Heart (tissue), 3 donors: ENCODE measurements around a stretch of chr17.

- RAMPAGE, long total RNA, 2 experiments, result no peak in any of the 2 experiments
These were observed 36.1 kb upstream of the DNAH17 start for GRCh38 chr17:78613285-78613736.

GRCh38 chr17:78666608-78667201 lies 89.5 kb upstream of the DNAH17 start:
- RAMPAGE, long total RNA, 2 experiments, result no peak in any of the 2 experiments

DNA sequence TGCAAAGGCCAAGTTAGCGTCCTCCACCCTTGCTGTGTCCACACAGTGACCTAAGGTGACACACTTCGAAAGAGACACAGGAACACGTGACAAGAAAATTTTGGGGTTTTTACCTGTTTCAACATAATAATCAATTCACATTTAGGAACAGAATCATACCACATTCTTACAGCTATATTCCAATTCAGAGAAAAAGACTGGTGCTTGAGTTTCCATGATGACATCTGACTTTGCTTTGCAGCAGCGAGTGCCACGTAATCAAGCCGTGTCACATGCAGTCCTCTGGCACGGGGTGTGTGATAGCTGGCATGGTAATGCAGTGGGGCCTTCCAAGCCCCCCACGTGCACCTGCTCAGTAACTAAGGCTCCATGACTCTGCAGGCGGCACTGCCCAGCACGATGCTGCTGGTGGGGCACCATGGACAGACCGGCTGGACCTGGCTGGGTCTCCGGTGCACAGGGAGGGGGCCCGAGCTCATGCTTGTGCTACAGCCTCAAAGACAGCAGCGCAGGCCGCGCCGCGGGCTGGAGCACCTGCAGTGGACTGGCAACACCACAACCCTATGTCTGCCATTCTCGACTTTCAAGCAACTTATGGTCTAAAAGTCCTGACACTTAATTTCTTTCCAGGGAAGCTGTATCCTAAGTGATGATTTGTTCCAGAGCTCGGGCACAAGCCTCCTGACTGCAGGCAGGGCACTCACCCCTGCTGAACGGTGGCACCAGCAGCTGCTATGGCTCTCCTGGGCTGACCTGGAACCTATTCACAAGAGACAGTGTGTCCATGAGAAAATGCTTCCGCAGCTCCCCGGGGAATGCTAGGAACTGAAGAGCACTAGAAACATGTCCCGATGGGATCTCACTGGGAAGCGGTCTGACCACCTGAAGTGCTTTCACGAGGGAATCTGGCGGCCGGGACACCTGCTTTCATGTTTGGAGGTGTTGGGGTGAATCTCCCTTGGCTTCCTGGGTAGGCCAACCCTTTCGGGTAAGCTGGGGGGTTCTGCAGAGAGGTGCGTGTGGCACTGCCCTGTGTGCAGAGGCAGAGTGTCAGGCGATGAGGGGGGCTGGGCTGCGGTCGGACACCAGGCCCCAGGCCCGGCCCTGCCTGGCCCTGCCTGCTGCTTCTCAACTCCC lies 99.5 kb upstream of the DNAH17 start:
- RAMPAGE, long total RNA, 2 experiments, result no peak in any of the 2 experiments

DNA sequence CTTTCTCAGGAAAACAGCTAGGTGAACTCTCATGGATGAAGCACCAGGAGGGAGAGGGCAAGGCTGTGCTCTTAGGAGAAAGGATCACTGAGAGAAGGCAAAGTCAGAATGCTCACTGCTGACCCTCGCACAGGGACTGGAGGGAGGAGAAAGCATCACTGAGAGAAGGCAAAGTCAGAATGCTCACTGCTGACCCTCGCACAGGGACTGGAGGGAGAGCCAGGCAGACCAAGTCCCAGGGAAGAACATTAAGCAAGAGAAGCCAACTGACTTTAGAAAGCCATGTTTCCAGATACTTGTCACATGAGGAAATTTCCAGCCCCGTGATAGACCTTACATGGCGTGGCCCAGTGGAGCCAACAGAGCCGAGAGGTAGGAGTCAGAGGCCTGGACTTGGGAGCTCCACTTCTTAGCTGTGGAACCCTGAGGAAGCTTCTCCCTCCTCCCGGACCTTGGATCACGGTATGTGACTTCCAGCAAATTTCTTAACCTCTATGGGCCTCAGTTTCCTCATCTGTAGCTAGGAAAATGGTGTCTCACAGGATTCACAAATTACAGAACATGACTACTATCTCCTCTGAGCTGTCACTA lies 102.2 kb upstream of the DNAH17 start:
- RAMPAGE, long total RNA, 2 experiments, result no peak in any of the 2 experiments

DNA sequence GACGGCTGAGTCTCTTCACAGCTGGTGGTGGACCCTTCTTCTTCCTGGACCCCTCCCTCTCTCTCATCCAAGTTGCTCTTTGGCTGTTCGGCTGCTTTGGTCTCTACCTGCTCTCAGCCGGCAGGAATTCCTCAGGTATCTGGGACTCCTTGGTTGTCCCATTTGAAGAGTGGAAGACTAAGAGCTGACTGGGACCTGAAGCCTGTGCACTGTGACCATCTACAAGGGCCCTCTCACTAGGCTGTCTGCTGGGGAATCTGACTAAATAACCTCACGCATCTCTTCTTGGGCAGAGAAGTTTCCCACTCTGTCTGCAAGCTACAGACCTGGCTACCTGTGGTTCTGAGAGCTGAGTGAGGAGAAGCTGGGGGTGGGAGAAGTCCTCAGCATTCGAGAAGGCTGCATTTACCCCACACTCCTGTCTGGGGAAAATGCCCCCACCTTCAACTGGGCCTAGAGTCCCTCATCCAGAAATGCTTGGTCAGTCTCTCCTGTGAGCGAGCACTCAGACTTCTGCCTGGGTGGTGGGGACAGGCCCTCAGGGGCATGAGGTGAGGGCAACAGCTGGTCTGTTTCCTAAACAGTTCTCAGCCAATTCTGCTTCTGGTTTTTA lies 98.8 kb downstream of the CYTH1 start:
- RAMPAGE, long total RNA, 2 experiments, result no peak in any of the 2 experiments

DNA sequence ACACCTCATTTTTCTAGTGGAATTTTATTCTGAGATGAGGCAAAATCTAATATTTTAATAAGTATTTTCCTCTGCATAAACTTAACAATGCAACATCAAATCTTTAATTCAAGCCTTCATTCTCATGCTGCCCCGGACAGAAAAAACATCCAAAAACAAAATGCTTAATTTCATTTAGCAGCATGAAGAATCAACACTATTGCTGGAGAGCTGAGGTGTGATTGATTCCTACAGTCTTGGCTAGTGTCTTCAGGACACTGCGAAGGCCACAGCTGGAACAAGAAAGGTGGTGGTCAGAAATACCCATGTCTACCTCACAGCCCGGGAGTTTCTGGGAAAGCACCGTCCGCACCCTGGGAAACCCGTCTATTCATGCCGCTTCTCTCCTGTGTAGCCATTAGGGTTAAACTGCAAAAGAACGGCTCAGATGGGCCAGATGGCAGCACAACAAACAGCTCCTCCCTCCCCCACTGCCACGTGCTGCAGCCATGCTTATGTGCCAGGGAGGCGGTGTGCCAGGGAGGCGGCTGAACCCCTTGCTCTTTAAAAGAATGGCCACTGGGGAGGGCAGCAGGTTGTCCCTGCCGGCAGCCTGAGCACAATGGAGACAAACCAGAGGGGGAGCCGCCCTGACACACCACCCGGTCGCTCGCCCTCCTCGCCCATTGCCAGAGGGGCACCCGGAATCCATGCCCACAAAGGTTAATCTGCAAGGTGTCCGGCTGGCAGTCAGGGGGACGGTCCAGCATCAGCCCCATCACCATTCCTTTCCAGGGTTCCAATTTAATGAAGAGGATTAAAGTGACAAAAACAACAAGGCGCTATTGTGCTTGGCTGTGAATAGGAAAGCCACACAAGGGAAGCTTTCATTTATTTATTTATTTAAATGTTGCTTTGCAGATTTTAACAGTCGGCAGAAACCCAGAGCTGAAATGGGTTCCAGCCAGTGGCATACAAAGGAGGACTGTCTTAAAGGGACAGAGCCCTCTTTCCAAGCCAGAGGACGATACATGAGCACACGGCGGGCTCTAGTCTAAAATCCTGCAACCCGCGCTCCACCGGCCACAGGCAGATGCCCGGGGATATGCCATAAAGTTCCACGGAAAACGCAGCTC lies 65.1 kb downstream of the CYTH1 start:
- RAMPAGE, long total RNA, 2 experiments, result no peak in any of the 2 experiments

DNA sequence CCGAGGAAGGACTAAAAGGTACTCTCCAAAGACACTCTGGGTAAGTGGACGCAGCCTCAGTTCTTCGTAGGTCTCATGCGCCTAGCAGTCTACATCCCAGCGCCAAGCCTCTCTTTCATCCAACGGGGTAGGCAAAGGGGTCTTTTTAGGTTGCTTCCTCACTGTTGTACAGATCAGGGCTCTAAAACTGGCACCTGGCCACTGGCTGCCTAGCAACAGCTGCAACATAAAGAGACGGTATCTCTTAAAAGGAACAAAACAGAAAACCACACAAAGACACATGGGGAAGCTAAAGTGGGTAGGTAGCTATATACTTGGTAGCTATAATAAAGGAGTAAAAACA lies 22.9 kb downstream of the CYTH1 start:
- RAMPAGE, long total RNA, 2 experiments, result no peak in any of the 2 experiments

DNA sequence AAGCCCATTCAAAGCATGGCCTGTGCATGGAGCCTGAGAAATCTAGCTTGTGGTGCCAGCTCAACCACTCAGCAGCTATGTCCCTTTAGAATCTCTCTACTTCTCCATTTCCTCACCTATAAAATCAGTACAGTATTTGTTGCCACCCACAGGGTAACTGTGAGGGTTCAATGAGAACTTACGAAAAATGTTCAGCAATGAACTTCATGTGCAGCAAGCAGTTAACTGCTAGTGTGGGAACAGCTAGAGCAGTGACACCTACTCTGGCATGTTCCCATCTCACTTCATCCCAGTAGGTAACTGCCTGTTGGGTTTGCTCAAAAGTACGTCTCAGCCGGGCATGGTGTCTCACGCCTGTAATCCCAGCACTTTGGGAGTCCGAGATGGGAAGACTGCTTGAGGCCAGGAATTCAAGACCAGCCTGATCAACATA lies 15.2 kb downstream of the CYTH1 start:
- RAMPAGE, long total RNA, 2 experiments, result no peak in any of the 2 experiments

GRCh38 chr17:78779601-78780705 lies 2.1 kb downstream of the CYTH1 start:
- RAMPAGE, long total RNA, 2 experiments, result no peak in any of the 2 experiments

GRCh38 chr17:78818096-78818485 lies 22.5 kb downstream of the USP36 start:
- RAMPAGE, long total RNA, 2 experiments, result no peak in any of the 2 experiments

DNA sequence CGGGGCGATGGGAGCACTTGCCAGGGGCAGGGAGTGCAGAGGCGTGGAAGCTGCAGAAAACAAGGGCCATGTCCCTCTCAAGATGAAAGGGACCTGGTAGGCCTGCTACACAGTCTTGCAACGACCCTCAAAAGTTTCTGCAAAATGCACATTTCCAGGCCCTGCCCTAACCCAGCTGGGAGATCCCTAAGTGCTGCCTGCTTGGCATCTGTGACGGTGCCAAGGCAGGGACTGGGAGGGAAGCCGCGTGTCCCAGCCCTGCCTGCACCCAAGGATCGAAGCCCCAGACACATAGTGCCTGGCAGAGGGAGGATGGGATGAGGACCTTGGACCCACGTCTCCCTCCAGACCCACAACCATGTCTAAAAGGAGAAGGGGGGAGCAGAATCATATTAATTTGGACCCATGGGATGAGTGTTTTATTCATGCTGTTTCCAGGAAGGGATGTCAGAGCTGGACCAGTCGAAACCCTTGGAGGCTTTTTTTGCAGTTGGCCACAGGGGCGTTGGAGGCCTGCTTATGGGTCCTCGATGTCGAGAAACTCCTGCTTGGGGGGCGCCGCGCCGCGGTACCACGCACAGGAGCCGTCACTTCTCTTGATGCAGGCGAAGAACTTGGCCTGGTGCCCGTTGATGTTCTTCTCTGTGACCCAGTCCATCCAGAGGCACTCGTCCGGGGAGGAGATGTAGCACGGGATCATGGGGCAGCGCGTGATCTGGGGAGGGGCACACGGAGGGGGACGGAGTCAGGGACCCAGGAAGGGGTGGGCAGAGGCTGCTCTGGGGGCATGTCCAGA lies 14.7 kb upstream of the USP36 start:
- RAMPAGE, long total RNA, 2 experiments, result no peak in any of the 2 experiments

- RAMPAGE, long total RNA, 2 experiments, result no peak in any of the 2 experiments
These were observed 23.3 kb downstream of the CEP295NL start for GRCh38 chr17:78879503-78880322.

- RAMPAGE, long total RNA, 2 experiments, result no peak in any of the 2 experiments
These were observed 11.6 kb downstream of the CEP295NL start for GRCh38 chr17:78891415-78891709.

DNA sequence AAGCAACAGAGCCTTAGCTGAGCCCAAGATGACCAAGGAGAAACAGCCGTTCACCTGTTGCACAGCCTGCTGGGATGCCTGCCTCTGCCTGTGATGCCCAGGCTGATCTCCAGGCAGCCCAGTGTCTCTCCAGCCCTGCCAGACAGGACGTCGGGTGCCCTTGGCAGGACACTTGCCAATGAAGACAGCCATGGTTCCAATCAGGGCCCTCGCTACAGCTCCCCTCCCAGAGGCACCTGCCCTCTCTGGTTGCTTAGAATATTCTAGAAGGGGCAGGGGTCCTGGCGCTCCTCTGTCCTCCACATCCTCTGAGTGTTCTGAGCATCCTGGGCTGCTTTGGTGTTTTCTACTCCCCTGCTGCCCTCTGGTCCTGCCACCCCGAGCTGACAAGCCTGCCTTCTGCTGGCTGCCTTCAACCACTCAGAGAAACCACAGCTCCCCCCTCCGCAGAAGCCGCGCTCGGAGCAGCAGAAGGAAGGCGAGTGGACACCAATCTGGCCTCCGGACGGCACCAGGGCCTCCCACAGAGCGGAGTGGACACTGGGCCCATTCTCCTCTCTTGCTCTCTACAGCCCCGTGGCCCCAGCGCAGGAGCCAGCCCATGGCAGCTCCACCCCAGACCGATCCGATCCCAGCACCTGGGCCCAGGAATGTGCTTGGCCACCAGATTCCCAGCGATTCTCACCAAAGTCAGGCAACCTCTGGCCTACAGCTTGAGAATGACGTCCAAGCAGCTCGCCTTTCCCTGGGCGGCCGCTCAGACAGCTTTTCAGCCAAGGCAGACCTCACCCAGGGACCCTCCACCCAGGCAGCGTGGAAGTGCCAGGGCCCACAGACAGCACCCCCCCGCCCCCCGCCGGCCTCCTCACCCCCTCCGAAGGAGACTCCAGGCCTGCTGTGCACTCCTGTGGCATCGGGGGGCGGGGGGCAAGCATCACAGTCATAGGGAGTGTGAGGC lies 6.5 kb downstream of the CEP295NL start:
- RAMPAGE, long total RNA, 2 experiments, result no peak in any of the 2 experiments

- RAMPAGE, long total RNA, 2 experiments, result no peak in any of the 2 experiments
These were observed 7.7 kb downstream of the LGALS3BP start for GRCh38 chr17:78971967-78972490.

DNA sequence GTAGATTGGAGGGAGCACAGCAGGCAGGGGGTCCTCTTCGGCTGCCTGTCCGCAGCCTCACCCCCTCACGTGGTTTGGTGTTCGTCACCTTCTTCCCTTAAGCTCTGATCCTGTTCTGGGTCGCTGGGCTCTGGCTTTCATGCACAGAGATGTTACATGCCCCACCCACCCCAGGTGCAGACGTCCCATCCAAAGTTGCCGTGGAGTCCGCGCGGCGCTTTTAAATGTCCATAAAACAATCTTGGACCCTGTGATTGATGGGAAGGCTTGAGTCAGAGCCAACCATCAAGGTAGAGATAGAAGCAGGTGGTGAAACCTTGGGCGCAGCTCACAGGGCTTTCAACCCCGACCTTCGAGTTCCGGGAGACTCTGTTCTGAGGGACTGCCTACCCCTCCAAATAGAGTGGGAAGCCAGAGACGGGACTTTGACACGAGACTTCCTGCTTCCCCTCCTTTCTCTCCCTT lies 3.9 kb downstream of the ENGASE start:
- RAMPAGE, long total RNA, 2 experiments, result no peak in any of the 2 experiments

GRCh38 chr17:79183804-79184394 lies 109.3 kb downstream of the ENGASE start:
- RAMPAGE, long total RNA, 2 experiments, result no peak in any of the 2 experiments

DNA sequence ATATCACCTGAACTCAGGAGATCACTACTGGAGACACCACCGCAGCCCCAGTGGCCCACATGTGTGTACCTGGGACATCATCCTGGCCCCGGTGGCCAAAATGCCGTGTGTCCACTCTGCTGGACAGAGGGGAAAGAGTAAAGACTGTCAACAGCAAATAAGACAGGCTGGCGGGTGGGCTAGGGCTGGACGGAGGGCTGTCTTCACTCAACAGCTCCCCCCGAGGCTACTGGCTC lies 140.7 kb downstream of the RBFOX3 start:
- RAMPAGE, long total RNA, 2 experiments, result no peak in any of the 2 experiments

DNA sequence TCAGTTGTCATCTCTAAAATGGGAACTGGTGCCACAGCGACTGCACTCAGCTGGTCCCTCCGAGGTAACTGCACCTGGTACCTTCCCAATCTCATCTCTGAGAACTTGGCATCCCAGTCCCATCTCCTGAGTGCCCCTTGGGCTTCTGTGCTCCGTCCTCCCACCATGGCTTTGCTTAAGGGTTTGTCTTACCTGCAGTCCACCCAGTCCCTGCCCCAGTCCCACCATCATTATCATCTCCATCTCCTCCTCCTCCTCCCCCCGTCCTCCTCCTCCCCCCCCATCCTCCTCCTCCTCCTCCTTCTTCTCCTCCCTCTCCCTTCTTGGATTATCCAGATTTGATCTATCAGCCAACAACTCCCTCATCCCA lies 30.9 kb downstream of the RBFOX3 start:
- RAMPAGE, long total RNA, 2 experiments, result no peak in any of the 2 experiments

- RAMPAGE, long total RNA, 2 experiments, result no peak in any of the 2 experiments
These were observed 1.6 kb upstream of the CBX2 start for GRCh38 chr17:79776246-79776946.